HGPS cell (cell line): ENCODE measurements around a stretch of chr6.

- RRBS = no CpG with 5 or more reads among the region's 4 CpGs
These were observed 49.8 kb upstream of the TMEM30A start for GRCh38 chr6:75334152-75335020.

DNA sequence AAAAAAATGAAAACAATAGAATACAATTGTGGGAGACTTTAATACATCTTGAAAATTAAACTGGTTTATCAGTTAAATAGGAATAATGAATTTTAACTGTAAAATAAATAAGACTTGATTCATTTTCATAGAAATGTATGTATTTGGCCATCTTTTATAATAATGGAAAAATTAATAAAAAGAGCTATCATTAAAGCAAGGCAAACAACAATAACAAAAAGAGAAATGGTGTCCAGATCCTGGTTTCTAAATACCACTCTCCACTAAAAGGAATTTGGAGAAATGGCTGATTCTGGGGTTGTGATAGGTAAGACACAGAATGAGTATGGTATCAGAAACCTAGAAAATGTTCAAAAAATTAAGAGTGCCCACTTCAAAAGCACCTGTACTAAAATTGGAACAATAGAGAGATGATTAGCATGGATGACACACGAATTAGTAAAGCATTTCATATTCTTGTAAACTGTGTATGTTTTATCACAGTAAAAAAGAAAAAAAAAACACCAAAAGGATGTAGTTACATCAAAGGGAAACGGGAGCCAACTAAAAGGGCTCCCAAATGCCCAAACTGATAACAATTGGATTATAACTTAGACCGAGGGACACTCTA lies 42.1 kb downstream of the SENP6 start:
- RRBS = no CpG with 5 or more reads among the region's 3 CpGs

DNA sequence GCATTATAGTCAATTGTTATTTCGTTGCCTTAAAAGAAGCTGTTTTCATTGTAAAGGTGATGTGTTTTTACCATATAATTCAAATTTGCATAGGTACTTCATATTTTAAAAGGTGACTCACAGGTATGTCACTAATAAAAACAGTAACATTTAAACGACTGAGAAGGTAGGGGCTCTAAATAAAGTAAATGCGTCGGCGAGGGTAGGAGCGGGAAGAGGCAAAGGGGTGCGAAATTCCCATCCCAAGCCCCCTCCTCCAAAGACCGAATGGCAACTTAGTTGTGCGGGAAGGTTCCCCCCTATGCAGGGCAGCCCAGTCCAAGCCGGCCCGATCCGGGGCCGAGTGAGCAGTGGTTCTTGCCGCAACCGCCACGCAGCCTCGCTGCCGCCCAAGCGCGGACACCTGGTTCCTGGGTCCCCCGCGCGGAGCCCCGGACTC lies 623 bp upstream of the MYO6 start:
- RRBS = 1% methylated on average over 8 of the region's 24 CpGs

DNA sequence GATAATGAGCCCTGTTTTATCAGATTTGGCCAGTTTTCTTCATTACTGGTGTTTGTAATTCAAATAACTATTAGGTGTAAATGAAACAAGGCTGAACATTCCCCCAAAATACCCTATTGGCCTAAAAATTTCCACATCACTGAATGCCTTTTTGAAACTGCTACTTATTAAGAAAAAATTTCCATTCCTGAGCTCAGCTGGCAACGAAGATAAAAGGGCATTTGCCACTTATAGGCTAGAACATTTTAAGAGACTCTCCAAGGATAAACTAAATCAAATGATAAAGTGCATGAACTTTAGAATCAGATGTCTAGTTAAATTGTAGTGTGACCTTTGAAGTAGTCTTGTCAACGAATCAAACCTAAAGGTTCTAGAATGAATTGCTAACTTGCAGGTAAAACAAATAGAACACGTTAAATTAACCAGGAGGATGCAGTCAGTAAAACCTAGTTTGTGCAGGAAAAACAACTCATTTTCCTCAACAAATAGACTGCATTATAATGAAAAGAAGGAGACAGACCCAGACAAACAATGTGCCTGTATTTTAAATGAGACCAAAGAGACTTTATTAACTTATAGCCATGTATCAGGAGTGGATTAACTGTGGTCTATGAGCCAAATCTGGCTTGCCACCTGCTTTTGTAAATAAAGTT lies 184.2 kb downstream of the MEI4 start:
- RRBS = no CpG with 5 or more reads among the region's 3 CpGs

DNA sequence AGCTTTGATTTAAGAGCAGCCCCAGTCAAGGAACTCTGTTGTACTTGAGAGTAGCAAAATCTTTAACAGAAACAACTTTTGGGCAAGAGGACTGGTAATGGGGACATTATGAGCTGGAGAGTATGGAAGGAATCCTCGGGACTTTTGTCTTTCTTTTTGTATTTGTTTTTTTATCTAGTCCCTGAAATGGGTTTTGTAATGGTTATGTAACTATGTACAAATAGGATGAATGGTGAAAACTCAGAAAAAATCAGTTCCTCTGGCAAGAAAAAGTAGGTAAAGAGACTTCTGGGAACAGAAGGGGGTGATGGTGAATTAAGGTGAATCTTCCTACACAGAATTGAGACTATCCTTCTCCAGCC lies 186.2 kb downstream of the MEI4 start:
- RRBS = no CpG with 5 or more reads among the region's 1 CpG

DNA sequence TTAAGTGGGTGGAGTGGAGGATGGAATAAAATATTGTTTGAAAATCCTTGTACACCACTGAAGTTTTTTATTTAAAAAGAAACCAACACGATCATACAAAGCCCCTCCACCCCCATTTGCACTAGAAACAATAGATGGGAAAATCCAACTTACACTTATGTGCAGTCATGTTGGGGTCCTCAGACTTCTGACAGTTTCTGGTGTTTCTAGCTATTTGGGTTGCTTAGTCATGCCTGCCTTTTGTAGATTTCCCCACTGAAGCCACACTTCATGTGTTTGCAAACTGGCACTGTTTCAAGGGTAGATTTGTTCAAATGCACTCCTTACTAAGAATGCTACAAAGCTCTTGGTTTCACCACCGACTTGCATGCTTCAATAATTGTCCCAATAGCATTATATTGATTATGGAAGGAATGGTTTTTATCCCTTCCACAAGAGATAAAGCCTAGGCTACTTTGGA lies 1.4 kb downstream of the SH3BGRL2 start:
- RRBS = no CpG with 5 or more reads among the region's 2 CpGs

DNA sequence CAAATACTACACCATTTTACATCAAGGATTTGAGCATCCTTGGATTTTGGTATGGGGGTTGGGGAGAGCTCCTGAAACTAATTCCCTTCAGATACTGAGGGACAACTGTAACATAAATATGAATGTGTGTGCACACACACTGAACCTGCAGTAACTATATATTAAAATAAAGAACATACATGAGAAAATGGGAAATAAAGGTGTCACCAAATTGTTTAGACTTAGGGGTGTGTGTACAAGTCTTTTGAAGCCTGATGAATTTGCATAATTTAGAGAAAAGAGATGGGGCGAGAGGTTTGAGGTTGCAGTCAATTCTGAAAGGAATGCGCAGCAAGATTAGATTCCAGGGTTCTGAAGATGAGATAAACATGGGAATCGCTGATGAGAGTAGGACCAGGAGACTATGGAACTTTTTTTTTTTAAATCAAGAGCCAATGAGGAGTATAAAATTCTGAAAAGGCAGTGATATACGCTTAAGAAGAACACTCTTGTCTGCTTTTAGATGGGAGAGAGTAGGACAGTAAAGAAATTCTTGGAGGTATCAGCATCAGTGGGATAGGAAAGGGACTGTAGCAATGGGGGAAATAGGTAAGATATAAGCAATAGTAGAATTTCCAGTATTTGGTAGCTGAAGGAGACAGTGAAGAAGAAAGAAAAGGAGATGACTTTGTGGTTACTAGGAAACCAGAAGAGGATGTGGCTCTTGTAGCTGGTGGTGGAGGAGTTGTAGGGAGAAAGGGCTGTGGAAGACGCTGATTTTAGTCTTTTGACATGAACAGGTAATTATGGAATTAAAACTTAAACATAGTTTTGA lies 25.8 kb downstream of the SH3BGRL2 start:
- RRBS = no CpG with 5 or more reads among the region's 5 CpGs

DNA sequence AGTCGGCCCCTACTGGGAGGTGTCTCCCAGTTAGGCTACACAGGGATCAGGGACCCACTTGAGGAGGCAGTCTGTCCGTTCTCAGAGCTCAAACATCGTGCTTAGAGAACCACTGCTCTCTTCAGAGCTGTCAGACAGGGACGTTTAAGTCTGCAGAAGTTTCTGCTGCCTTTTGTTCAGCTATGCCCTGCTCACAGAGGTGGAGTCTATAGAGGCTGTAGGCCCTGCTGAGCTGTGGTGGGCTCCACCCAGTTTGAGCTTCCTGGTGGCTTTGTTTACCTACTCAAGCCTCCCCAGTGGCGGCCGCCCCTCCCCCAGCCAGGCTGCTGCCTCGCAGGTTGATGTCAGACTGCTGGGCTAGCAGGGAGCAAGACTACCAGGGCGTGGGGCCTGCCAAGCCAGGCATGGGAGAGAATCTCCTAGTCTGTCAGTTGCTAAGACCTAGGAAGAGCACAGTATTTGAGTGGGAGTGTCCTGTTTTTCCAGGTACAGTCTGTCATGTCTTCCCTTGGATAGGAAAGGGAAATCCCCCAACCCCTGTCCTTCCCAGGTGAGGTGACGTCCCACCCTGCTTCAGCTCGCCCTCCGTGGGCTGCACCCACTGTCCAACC lies 32.6 kb downstream of the SH3BGRL2 start:
- RRBS = no CpG with 5 or more reads among the region's 11 CpGs

GRCh38 chr6:79954028-79954304 lies 6.6 kb upstream of the ELOVL4 start:
- RRBS = no CpG with 5 or more reads among the region's 1 CpG

- RRBS = no CpG with 5 or more reads among the region's 6 CpGs
These were observed 284.2 kb downstream of the BCKDHB start for GRCh38 chr6:80390630-80391200.

DNA sequence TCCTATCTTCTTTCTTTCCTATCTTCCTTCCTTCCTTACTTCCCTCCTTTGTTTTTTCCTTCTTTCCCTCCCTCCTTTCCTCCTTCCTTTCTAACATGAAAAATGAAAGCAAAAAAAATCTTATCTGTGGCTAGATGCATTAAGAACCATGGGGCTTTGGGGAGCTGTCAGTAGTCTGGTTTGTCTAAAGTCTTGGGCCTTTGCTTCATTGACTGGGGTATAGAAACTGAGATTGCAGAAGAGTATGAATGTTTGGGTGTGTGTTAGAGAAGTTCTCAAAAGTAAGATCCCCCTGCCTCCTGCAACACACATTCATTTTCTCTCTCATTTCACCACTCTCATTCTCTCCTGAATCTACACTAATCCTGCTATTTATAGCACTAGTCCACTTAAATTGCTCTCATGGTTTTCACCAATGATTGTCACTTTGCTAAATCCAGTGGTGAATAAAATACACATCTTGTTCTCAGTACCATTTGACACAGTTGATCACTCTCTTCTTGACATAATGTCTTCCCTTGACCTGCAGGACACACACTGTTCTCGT lies 32.2 kb downstream of the TENT5A start:
- RRBS = no CpG with 5 or more reads among the region's 1 CpG

DNA sequence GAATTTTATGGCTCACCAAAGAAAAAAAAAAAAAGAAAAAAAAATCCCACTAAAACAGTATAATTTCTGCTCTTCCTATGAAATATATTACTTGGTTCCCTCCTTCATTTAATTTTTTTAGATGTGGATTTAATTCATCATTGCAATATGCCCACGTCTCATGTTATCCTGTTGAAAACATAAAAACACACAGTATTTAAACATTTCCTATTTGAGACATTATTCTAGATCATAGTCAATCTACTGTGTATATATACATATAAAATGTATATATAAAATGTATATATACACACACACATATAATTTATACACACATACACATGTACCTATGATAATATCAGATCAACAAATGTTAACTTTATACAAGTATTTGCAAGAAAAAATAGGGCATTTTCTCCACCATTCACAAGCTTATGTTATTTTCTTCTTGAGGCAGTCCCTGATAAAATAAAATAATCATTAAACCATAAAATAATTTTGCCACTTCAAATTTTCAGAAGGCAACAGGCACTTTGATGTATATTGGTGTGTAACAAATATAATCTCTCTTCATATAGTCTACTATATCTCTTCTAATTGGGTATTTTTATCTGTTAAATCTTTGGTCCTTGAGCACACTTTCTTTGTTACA lies 4.0 kb downstream of the TENT5A start:
- RRBS = no CpG with 5 or more reads among the region's 1 CpG

- RRBS = no CpG with 5 or more reads among the region's 3 CpGs
These were observed 14.0 kb upstream of the TENT5A start for GRCh38 chr6:81766344-81766995.

DNA sequence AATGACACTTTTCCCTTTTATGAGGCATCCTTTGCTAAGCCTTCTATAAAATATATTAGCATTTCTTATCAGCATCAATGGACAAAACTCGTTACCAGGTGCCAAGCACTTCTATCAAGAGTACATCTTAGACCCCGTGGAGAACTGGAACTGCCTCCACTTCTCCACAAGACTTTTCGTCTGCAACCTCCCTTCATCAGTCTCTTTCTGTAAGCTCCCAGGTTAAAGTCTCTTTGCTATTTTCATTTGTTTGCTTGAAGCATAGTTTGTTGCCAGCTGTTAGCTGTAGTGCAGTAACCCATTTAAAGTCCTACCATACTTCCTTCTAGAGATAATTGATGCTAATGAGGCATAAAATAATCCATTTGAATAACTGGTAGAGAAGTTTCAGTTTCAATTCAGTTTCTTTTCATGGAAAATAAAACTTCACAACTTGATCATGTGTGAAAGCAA lies 68.3 kb upstream of the TENT5A start:
- RRBS = no CpG with 5 or more reads among the region's 3 CpGs

DNA sequence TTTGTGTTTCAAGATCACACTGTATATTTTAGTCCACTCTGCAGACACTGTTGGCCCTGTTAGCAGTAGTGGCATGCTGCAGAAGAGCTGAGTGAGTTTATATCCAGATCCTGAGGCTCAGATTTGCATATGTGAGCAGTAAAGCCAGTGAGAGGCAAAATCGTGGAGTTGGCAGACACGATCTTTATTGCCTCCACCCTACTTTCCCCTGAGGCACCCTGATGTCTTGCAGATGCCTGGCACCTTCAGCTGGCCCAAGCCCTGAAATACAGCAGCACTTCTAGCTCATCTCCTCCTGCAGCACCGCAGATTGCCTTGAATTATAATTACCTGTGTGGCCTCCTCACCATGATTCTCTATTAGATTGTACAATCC lies 158.0 kb upstream of the TENT5A start:
- RRBS = no CpG with 5 or more reads among the region's 3 CpGs

GRCh38 chr6:82033748-82034121 lies 213.8 kb downstream of the IBTK start:
- RRBS = no CpG with 5 or more reads among the region's 3 CpGs

DNA sequence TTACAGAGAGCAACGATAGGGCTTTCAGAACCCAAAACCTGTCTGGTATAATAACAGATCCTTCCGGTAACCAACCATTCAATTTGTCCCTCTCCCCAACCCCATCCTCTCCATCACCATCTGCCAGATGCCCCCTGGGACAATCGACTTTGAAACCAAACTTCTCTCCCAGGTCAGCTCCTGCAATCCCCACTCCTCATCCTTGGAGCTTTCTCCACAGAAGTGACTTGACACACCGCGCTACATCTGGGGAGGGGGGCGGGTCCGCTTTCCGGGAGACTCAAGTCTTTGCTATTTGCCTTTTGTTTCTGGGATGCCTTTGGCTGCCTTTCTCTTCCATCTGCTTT lies 852 bp upstream of the TPBG start:
- RRBS = no CpG with 5 or more reads among the region's 8 CpGs

- RRBS = no CpG with 5 or more reads among the region's 21 CpGs
These were observed 49.6 kb upstream of the RIPPLY2 start for GRCh38 chr6:83803489-83804066.